Left ventricle myocardium (tissue), 1 donor: ENCODE measurements around the genes STXBP2, ADAMTS10, OR1M1 and OR7G2.

DNA sequence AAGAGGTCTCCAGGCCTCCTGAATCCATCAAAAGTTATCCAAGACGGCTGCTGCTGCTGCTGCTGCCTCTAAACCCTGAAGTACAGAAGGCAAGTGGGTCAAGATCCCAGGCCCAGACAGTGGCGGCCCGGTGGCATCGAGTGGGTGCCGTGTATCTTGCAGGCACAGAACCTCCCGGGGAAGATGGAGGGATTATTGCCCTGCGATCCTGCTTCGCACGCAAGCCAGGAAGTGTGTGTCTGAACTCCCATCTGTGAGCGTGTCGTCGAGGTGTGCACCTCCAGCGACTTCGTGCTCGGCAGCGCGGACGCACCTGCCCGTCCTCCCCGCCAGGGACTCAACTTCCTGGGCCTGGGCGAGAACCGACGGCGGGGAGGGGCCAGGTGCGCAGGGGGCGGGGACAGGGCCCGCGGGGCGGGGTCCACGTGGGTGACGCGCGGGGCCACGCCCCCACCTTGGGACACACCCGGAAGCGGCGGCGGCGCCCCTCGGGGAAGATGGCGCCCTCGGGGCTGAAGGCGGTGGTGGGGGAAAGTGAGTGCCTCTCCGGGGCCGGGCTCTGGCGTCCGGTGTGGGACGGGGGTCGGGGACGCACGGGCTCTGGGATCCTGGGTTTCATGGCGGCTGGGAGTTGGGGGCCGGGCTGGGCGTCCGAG lies at the start of gene STXBP2:
Gene STXBP2, plus strand, starts transcription at position 458 of the 656 bp plus-strand sequence.
- PRO-cap: bidirectional peak, plus-strand start at position 471 of the sequence, minus-strand start at position 339 of the sequence

DNA sequence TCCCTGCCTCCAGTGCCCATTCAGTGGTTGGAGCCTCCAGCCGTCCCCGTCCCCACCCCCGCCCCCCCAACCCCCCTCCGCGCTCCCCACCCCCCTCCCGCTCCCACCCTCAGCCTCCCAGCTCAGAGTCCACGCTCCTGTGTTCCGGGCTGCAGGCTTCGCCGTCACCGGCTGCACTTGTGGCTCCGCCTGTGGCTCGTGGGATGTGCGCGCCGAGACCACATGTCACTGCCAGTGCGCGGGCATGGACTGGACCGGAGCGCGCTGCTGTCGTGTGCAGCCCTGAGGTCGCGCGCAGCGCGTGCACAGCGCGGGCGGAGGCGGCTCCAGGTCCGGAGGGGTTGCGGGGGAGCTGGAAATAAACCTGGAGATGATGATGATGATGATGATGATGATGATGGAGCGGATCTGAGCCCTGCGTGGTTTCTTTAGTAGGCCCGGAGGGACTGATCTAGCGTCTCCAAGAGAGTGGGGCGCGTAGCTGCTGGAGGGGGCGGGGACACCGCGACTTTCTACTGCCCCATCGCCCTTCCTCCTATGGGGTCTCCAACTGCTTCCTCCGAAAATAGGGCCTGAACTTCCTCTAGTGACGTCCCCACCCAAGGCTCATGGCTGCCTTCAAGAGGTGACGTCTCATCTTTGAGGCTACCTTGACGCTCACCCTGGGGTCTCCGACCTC lies 1.4 kb downstream of the RETN start:
- PRO-cap: no peak

- PRO-cap: no peak
Measured at GRCh38 chr19:7685544-7686030, 5.0 kb downstream of the TRAPPC5 start.

DNA sequence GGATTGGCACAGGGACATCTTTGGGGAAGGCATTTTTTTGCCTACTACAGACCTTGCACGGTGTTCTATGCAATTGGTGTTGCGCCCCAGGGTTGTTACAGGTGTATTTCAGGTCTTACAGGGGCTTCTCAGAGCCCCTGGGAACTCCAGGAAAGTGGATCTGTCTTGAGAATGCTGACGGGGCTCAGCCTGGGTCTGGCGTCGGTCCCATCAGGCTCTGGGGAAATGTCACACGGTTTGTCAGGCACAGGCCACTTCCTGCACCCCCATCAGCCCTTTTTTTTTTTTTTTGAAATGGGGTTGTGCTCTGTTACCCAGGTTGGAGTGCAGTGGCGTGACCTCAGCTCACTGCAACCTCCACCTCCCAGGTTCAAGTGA lies 13.3 kb downstream of the CLEC4G start:
- PRO-cap: no peak

DNA sequence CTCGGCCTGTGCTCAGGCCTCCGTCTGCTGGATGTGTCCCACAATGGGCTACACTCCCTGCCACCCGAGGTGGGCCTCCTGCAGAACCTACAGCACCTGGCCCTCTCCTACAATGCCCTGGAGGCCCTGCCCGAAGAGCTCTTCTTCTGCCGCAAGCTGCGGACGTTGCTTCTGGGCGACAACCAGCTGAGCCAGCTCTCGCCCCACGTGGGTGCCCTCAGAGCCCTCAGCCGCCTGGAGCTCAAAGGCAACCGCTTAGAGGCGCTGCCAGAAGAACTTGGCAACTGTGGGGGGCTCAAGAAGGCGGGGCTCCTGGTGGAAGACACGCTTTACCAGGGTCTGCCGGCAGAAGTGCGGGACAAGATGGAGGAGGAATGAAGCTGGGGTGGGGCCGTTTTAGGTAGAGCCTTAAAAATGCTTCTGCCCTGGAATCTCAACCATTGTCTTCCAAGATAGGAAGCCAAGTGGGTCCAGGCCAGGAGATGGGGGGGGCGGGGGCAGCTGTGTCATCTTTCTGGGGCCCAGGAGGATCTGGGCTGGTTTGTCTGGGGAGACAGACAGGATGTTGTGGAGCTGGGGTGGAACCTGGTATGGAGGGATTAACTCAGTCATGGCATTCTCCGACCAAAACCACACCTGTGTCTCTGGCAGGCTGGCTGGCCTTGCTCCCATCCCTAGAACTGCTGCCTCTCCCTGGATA lies 3.0 kb upstream of the MAP2K7 start:
- PRO-cap: no peak

GRCh38 chr19:8001570-8002822 lies 3.4 kb downstream of the ELAVL1 start:
- PRO-cap: bidirectional peak, plus-strand start at chr19:8002288, minus-strand start at chr19:8002128

- PRO-cap: no peak
Measured at GRCh38 chr19:8009933-8010332, 4.5 kb upstream of the ELAVL1 start.

DNA sequence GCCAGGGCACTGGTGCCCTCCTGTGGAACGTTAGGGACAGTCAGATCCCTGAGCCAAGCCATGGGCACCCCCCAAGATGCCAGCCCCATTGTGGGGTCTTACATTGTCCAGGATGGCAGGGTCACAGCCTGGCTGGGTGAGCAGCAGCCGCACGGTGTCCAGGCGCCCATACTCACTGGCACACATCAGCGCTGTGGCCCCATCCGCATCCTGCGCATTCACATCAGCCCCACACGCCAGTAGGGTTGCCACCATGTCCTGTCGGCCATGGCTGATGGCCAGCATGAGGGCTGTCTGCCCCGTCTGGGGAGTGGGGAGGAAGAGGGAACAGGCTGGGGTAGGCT lies 3.2 kb downstream of the RPS28 start:
- PRO-cap: no peak

DNA sequence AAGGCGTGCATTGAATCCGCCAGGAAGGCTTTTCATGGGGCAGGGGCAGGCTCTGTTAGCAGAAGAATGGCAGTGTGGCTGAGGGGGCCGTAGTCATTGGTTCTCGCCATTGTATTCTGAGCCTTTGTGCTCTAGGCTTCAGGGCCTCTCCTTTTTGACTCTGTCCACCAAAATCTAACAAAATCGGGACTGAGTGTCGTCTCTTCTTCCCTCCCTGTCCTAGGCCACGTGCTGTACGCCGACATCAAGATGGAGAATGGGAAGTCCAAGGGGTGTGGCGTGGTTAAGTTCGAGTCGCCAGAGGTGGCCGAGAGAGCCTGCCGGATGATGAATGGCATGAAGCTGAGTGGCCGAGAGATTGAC lies 14.0 kb downstream of the PRAM1 start:
- PRO-cap: no peak

- PRO-cap: bidirectional peak, plus-strand start at chr19:8610764, minus-strand start at chr19:8610687
Measured at GRCh38 chr19:8610149-8611292, at the start of gene ADAMTS10. TSS of gene ADAMTS10 (minus strand) at chr19:8610715.

DNA sequence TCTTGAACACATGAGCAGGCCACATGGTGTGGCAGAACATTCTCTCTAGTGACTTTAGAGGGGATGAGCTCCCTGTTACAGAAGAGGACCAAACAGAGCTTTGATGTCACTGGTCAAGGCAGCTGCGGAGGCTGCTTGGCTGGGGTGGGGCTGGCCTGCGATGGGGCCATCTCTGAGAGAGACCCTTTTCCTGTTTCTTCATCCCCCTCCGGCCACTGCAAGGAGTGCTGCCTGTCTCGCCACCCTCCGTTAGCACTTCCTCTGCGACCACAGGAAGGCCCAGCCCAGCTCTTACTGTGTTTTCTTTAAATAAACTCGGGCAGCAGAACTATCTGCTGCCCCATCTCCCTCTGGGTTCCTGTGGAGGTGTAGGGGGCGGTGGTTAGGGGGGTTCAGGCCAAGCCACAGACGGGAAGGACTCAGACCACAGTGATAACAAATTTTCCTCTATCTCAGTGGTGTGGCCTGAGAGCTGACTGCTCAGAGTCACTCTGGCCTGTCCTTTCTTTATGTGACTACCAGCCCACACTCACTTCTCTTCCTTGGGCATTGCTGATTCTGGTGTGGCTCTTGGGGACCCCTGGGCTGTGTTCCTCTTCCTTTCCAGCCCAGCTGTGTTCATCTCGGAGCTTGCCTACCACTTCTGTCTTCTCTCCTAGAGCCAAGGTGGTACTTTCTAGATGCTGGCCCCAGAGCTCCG lies 27.4 kb downstream of the ACTL9 start:
- PRO-cap: no peak

DNA sequence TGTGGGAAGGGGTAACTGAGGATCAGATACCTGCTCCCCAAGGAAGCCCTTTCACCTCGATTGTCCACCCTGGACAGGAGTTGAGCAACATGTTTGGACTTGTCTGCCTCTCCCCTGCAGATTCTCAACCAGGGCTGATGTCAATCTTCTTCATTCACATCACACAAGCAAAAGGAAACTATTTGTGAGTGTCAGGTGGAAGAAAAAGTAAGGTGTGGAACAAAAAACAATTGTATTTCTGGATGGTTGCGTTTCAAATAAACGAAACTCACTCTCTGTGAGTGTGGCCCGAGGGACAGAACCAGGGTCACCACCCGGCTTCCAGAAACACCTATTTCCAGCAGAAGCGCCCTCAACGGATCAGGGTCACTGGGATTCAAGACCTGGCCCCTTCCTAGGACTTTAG lies 47.1 kb upstream of the OR1M1 start:
- PRO-cap: no peak

DNA sequence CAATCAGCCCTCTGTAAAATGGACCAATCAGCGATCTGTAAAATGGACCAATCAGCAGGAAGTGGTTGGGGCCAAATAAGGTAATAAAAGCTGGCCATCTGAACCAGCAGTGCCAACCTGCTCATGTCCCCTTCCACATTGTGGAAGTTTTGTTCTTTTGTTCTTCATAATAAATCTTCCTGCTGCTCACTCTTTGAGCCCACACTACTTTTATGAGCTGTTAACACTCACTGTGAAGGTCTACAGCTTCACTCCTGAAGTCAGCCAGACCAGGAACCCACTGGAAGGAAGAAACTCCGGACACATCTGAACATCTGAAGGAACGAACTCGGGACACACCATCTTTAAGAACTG lies 33.0 kb upstream of the OR1M1 start:
- PRO-cap: no peak

GRCh38 chr19:9086755-9087174 lies at the start of gene OR1M1:
TSS of gene OR1M1 (plus strand) at chr19:9087061.
- PRO-cap: no peak

DNA sequence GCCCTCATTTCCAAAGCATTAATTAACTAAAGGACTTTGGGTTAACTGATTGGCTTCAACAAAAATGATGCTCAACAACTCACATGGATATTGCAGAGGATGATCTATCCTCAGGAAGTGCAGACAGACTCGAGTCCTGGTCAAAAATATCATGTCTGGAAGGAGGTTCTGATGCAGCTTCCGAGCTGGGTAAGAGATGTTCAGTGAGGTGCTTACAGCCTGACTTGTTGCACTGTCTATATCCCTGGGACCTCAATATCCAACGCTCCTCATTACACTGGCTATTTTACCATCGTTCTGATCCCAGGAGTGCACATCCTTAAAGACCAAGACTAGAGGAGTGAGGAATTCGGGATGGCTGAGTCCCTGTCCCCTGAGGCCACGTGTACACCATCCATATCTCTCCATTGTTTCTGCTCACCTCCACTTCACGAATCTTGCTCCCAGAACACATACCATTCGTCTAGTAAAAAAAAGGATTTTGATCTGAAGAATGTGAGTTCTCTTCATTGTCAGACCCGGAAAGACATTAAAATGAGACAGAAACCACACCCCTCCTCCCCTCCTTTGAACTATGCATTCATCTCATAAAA lies at the start of gene OR7G2:
Gene OR7G2, minus strand, starts transcription at position 245 of the 593 bp plus-strand sequence.
- PRO-cap: no peak

- PRO-cap: no peak
Measured at GRCh38 chr19:9430421-9430997, 4.9 kb downstream of the ZNF266 start.

- PRO-cap: no peak
Measured at GRCh38 chr19:9498029-9498506, 348 bp downstream of the ZNF560 start.

GRCh38 chr19:9750878-9751826 lies 17.4 kb downstream of the ZNF846 start:
- PRO-cap: no peak

DNA sequence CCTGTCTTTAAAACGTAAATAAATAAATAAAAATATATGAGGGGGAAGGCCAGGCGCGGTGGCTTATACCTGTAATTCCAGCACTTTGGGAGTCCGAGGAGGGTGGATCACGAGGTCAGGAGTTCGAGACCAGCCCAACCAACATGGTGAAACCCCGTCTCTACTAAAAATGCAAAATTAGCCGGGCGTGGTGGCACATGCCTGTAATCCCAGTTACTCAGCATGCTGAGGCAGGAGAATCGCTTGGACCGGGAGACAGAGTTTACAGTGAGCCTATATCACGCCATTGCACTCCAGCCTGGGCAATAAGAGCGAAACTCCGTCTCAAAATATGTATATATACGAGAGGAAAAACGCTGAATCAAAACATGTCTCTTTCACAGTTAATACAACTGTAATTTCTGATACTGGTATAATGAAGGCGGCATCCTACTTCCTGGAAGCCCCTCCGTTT lies 903 bp downstream of the ZNF846 start:
- PRO-cap: no peak

GRCh38 chr19:9784326-9785035 lies 15.9 kb upstream of the ZNF846 start:
- PRO-cap: no peak